Myometrial cell (primary cell): ENCODE results near the genes FAM47A, FAM47B and MAGEB16.

DNA sequence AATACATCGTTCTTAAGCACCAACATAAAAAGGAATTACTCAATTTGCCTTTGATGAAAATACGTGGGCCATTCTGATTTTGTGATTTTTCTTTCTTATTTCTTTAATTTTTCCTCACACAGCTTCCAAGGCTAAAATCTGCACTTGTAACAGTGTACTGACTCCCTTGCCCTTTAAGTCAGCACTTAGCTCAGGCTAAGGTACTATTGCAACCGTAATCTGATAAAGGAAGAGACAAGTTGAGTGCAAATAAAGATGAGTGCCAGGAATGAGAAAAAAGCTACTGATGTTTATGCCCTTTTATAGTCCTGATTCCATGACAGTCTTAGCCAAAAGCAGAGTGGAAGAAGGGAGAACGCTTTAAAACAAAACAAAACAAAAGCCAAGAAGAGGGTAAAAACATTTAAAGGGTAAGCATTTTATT is 6.0 kb downstream of the DMD start:
- RAMPAGE, long total RNA = no peak

GRCh38 chrX:34132187-34132621 is at the start of gene FAM47A:
Gene FAM47A, minus strand, starts transcription at chrX:34132314.
- RAMPAGE, long total RNA = no peak

DNA sequence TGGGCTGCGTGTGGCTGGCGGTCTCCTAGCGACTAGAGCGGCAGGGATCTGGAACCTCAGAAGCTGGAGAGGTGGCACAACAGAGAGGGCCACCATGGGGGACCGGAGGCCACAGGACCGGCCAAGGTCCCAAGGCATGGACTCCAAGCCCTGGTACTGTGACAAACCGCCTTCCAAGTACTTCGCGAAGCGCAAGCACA is at the start of gene FAM47B:
Gene FAM47B, plus strand, starts transcription at position 59 of the 200 bp plus-strand sequence.
- RAMPAGE, long total RNA = no peak

DNA sequence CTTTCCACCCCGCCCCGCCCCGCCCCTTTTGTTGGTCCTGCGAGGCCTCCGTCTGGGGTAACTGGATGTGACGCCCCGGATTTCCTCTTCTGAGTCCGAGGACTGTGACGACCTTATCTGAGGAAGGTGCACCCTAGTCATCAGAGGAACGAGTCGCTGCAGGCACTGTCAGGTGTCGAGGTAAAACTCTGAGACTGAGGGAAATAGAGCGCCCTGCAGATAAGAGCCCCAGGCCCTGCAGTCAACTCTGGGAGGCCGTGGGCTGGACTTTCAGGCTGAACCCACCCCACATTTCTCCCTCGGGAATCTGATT is at the start of gene MAGEB16:
Gene MAGEB16, plus strand, starts transcription at position 104 of the 313 bp plus-strand sequence.
- RAMPAGE, long total RNA = no peak

- RAMPAGE, long total RNA = no peak
These were observed 56.0 kb downstream of the LANCL3 start for GRCh38 chrX:37627531-37627792.

DNA sequence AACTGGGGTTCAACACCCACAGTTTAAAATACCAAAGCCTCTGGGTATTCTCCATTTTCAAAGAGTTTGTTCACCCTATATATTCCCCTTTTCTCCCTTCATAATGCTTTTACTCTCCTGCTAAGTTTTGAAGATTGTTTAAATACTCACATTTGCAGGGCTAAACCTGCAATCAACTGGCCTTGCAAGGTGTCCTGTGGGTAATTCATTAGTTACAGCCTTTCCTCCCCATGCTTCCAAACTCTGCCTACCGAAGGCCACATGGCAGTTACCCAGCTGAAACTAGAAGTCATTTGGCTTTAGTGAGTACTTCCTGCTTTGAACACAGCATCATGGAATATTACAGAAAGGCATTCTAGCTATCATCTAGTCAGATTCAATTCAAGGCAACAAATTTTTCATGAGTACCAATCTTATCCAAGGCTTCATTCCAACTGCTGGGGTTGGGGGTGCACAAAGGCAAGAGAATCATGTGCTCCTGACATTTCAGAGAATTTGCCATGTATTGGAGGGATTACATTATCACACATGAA is 55.7 kb downstream of the SRPX start:
- RAMPAGE, long total RNA = no peak

- RAMPAGE, long total RNA = no peak
These were observed 31.1 kb upstream of the MID1IP1 start for GRCh38 chrX:38770043-38770699.

GRCh38 chrX:38850819-38851230 is 49.6 kb downstream of the MID1IP1 start:
- RAMPAGE, long total RNA = no peak

DNA sequence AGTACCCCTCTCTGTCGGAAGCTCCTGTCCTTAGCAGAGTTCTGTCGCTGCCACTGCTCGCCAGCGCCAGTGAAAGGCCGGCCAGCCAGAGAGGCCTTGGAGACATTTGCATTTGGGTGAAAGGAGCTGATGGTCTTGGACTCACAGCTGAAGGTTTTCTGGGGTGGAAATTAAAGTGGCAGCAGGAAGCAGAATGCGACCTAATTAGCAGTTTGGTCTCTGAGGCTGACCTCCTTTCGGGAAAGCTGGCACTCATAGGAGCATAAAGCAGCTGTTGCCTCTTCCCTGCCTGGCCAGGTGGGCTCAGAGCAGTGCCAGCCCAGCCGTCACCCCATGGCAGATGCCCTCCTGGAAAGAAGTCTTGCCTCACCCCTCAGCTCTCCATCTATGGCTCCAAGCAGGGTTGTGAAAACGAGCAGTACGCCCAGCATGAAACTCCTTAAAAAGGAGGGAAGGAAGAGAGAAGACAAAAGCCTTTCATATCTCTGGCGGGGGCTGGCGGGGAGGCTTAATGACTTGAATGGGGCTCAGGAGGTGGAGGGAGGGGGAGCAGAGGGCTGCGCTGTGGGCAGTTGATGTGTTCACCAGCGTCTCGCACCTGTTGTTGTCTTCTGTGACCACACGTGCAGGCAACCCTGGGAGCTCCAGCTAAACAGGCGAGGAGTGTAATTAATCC is 263.9 kb downstream of the MID1IP1 start:
- RAMPAGE, long total RNA = no peak

- RAMPAGE, long total RNA = no peak
These were observed 410.1 kb downstream of the BCOR start for GRCh38 chrX:39687660-39688066.

- RAMPAGE, long total RNA = no peak
These were observed 408.1 kb downstream of the BCOR start for GRCh38 chrX:39689381-39690306.

- RAMPAGE, long total RNA = no peak
These were observed 85.9 kb downstream of the BCOR start for GRCh38 chrX:40011784-40012390.

DNA sequence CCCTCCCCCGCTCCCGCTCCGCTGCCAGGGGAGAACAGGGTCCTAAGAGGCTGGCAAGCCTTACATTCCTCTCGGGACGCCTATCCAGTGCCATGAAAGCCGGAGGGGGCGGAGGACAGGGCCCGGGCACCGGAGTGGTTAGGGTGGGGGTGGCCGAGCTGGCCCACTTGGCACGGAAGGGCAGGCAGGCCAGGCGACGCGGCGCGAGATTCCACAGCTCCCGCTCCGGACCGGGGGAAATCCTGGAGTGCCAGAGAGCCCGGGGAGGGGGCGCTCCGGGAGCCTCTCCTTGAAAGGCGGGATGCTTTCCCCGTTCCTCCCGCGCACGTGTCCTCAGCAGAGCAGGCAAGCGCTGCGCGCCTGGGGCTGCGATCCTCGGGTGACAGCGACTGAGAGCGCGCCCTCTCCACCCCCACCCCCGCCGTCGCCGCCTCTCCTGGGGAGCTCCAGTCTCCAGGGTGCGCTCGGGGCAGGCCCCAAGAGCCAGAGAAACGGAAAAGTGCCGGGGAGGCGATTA is 84.0 kb downstream of the BCOR start:
- RAMPAGE, long total RNA = no peak

- RAMPAGE, long total RNA = no peak
These were observed 5.9 kb downstream of the BCOR start for GRCh38 chrX:40091686-40092495.

DNA sequence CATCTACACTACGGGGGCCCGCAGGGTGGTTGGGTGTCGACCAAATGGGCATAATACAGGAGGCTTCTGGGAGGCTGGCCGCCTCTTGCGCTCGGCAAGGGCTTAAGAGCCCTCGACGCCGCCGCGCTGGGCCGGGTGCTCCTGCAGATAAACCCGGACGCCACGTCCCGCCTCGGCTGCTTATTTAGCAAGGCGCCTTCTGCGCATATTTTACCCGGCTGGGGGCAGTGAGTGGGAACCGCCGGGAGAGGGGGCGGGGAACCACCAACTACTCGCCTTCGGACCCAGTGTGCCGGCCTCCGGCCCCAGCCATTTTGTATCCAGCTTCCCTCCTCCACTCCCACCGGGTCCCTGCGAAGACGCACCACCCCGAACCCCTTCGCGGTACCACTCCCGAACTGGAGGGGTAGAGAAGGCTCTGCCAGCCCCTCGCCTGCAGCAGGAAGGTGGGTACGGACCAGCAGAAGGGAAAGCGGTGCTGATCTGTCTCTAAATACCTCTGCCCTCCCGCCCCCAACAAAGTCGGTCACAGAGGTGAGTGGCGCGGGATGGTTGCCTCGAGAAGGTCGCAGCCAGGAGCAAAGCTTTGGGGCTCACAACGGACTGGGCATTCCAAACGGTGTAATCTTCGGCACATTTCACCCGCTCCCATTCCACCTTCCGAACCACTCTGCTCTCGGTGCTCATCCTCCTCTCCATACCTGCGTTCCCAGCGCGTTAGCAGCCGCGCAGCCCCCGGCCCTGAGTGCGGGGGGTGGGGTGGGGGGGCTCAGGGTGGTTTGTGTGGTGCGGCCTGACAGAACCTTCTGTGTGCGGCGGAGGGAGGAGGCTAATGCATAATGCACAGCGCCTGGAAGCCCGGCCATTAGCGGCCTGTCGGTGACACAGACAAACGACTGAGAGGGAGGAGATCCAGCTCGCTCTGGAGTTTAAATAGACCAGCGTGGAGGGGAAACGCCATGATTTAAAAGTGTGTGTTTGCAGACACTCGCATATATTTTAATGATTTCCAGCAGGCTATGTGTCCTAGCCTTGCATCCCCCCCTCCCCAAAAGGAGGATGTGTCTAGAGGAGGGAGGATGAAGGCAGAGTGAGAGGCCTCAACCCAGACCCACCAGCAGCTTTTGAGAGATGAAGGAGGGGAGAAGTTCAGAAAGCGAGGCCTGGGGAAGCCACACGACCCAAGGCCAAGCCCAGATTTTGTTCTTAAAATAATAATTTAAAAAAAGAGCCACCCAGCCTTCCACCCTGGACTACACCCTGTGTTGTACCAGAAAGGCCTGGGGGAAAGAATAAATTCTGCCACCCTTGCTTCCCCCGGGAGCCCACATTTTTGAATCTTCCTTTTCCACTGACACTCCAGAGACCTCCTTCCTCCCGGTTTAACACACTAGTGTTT is 5.1 kb upstream of the BCOR start:
- RAMPAGE, long total RNA = no peak

DNA sequence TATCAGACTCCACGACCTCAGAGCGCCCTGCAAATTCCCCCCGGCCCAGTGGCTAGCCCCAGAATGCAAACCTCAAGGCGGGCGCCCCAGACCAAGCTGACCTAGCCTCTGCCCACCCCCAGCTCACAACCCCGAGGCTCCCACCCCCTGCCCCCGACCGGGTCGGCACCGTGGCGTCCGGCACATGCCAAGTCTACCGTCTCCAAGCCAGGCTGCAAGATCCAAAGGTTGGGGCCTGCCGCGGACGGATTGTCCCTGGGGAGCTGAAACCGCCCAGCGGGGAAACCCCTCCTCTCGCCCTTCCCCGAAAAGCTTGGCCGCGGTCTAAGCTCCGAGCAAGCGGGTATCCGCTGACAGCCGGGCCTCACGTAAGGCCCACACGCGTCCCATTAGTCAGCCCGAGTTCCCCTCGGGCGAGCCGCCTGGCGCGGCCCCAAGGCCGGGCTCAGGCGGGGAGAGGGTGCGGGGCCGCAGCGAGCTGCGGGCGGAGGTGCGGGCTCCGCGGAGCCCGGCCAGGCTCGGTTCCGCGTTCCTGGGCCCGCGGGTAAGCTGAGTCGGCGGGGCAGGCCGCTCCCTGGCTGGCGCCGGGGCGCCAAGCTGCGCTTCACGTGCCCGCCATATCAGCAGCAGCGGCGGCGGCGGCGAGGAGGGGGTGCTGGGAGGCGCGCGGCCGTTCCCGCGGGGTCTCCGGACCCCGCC is 6.9 kb upstream of the BCOR start:
- RAMPAGE, long total RNA = no peak

DNA sequence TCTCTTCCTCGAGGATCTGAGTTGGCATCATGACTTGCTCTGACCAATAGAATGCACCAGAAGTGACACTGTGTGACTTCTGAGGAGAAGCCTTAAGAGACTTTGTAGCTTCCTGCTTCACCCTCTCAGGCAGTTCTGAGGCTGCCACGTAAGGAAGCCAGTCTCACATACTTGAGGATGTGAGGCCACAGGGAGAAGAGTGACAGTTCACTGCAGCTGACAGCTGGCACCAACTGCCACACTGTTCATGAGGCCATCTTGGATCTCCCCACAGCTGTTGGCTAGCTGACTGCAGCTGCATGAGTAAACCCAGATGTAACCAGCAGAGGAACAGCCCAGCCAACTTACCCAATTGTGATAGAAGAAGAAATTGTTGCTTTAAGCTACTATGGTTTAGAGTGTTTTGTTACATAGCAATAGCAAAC is 29.4 kb upstream of the BCOR start:
- RAMPAGE, long total RNA = no peak

GRCh38 chrX:40144636-40145713 is 47.2 kb upstream of the BCOR start:
- RAMPAGE, long total RNA = no peak

DNA sequence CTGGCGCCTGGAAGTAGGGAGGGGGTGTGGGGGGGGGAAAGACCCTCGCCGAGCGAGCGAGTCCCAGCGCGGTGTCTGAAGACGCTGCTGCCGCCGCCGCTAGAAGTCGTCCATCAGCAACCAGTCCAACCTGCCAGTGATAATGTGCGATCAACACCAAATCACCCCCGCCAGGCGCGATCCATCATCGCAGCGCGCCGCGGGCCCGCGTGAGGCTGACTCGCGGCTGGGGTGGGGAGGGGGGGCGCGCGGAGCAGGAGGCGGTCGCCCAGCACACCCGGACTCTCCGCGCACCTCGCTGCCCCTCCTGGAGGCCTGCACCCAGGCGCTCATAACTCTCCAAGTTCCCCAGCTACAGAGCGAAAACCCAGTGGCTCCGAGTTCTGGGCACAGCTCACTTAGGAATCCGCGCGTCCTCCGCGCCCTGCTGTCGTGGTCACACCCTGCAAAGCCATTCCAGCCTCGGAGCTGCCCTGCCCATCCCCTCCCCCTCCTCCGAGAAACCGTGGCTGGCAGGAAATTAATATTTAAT is 57.9 kb upstream of the BCOR start:
- RAMPAGE, long total RNA = no peak

DNA sequence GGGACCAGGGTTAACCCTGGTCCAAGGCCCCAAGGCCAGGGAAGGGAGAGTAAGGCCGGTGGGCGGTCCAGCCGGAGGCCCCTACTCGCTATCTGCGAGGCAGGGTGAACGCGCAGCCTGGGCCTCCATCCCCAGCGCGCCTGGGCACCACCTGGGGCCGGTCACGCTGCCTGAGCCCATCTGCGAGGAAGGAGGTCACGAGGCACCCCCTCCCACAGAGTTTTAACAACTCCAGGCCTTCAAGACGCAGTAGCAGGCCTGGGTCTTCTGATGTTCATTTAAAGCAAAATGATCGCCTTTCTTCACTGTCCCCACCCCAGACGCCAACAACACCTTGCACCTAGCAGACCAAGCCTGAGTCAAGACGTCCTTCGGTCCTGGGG is 72.1 kb upstream of the BCOR start:
- RAMPAGE, long total RNA = no peak